Mesenchymal stem cell of adipose (primary cell): ENCODE measurements around the gene PRPF40A.

DNA sequence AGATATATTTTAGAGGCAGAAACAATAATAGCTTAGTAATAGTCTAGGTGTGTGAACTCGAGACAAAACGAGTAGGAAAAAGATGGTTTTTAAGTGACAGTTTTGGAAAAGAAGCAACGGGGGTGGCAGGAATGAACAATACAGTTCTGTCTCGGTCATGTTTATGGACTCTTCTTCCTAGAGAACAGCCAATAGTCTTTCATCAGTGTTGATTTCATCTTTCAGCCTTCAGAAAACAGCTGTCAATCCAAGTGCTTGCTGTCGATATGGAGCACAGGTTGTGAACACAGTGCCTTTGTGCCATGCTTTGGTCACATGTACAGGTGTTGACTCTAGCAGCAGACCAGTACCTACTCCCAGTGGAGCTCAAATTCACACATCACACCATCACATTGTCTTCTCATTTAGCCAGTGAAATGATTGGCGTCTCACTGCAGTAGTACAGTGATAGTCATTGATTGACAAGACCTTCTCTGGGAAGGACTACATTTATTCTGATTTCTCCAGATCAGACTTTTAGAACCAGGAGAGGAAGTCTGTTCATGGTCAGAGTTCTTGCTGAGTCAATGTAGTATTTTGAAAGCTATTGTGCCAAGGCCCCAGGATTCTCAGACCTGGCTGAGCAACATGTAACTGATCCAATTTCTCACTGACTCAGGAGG lies 75.1 kb downstream of the FMNL2 start:
- CAGE, long polyA plus RNA, result no peak

- CAGE, long polyA plus RNA, result no peak
These were observed 108.2 kb downstream of the FMNL2 start for GRCh38 chr2:152443112-152443574.

DNA sequence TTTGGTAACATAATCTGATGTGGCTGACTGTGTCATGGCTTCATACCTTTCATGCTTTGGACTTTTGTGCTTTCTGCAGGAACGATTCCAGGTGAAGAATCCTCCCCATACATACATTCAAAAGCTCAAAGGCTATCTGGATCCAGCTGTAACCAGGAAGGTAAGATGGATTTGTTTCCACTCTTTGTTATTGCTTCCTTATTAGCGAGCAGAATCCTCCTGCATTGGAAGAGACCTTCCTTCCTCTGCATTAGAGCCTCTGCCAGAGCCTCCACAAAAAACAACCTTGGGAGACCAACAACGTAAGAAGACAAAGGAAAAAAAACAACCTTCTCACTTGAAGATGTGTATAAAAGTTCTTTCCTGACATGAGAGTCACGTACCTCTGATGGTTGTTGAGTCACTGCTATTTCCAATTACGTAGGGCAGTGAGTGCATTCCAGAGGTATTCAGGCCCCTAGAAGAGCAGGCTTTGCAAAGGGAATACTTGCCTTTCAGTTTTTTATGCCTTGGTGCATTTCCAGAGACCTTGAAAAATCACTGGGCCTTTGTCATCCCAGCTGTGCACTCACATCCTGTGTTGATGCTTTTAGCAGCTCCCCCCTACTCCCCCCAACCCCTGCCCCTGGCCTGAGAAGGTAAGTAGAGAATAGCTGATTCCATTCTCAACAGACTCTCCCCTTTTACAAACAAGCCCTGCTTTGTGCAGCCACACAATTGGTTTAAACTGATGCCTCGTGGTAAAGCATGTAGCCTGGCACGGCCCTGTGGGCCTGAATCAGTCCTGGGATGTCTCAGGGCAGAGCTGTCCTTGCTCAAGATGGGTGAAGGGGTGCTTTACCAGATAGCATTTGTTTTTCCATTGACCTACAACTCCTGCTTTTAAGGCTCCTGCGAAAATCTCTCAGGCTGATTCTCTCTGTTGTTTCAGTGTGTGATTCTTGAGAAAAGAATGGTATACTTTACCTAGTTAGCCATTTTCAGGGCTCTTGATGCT lies 174.3 kb downstream of the PRPF40A start:
- CAGE, long polyA plus RNA, result no peak

DNA sequence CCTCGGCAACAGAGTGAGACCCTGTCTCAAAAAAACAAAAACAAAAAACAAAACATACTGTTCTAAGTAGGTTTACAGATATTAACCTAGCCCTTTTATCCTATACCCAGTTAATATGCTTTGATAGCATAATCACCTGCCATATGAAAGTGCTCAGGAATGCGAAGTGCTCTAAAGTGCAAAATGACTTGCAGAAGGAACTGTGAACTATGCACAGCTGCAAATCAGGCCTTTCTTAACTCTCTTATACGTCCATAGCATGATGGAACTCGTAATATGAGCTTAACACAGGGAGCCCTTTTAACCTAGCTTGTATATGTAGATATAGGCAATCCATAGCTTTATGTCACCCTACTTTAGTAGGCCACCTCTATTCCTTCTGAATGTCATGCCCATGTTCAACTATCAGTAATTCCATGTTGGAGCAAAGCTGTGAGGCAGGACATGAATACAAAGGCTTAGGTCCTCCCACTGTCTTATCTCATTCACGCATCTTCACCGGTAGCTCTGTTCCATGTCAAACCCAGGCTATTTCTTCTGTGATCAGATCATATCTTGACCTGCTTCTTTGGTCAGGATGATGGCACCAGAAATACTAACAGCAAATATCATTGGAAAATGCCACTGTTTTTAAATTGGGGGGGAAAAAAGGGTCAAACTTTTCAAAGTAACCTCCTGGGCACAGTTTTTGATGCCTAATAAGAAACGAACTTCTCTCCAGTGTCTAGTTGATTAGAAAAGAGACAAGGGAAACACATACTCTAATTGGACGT lies 72.9 kb downstream of the PRPF40A start:
- CAGE, long polyA plus RNA, result no peak

GRCh38 chr2:152716752-152717555 lies at the start of gene PRPF40A:
PRPF40A (minus strand) TSS chr2:152717461.
- CAGE, long polyA plus RNA, result no peak

- CAGE, long polyA plus RNA, result no peak
These were observed 271.0 kb upstream of the KCNJ3 start for GRCh38 chr2:154427446-154427898.

DNA sequence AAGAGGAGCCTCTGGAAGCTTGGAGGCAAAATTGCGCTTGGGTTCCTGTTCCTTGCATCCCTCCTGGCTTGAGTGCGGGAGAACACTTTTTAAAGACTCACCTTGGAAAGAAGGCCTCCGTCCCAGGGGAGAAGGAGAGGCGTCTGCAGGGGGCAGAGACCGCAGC lies 146 bp upstream of the KCNJ3 start:
- CAGE, long polyA plus RNA, result no peak

DNA sequence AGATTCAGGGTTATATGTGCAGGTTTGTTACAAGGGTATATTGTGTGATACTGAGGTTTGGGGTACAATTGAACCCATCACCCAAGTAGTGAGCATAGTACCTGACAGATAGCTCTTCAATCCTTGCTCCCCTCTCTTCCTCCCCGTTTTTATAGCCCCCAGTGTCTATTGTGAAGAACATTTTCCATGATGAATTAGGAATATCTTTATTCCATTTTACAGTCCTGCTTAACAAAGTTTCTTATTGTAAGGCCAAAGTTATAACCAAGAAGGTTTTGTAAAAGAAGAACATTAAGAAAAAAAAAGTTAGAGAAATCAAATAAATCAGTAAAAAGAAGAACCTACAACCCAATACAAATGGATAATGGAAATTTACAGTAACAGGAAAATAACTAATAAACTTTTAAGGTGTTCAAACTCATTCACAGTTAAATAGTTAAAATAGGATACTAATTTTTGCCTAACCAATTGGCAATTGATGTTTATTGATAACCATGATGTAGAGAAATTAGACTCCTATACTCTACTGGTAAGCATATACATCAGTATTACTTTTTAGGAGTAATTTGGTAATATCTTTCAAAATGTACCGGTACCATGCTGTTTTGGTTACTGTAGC lies 192.4 kb downstream of the NR4A2 start:
- CAGE, long polyA plus RNA, result no peak

GRCh38 chr2:156319662-156320463 lies 12.7 kb downstream of the NR4A2 start:
- CAGE, long polyA plus RNA, result no peak

DNA sequence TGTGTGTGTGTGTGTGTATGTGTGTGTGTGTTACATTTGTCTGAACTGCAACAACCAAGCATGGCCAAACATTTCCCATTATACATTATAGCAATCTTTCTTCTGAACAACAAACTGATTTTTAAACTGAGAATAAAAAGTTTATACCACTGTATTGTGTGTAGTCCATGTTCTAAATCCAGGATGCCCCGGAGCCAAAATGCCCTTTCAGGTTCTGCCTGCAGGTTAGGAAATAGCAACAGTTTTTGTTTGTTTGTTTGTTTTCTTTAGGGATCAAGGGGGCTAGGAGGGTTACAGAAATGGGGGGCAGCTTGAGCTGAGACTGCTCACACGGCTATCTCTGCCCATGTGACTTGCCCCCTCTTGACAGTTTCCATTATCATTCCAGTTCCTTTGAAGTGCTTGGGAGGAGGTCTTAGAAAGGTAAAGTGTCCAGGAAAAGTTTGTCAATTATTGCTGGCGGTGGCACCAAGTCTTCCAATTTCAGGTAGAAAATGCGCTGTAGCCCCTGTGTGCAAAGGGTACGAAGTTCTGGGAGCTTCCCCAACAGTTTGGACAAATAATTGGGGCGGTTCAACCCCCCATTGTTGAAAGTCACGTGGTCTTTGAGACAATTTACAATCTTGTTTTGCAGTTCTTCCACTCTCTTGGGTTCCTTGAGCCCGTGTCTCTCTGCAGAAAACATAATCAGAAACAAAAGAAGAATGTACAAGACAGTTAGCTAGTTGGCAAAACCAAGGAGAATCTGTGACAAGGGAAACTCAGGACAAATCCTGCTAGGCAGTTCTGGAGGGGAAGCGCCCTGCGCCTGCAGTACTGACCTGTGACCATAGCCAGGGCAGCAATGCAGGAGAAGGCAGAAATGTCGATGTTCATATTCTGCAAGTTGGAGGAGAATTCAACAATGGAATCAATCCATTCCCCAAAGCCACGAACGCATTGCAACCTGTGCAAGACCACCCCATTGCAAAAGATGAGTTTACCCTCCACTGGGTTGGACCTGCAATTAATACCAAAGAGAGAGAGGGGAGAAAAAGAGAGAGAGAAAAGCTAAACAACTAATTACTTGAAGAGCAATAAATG lies 6.9 kb downstream of the NR4A2 start:
- CAGE, long polyA plus RNA, result no peak

DNA sequence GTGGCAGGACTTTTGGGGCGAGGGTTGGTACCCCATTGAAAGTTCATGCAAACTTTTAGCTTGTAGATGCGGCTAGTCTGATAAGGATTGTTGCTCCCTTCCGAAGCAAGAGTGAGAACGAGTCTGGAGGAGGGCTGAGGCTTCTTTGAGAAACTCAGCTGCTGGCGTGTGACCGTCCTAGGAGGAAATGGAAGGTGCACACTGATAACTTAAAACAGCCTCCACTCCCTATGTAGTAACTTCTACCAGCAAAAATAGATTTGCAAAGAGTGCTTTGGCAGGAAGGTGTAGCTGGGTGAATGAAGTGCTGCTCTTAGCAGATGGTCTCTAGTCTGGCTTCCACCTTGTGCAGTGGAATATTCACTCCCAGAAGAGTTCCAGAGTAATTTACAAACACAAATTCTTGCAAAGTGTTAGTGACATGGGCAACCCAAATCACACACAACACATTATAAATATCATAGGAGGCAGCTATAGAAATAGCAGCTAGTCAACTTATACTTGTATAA lies 611 bp downstream of the GPD2 start:
- CAGE, long polyA plus RNA, result no peak

DNA sequence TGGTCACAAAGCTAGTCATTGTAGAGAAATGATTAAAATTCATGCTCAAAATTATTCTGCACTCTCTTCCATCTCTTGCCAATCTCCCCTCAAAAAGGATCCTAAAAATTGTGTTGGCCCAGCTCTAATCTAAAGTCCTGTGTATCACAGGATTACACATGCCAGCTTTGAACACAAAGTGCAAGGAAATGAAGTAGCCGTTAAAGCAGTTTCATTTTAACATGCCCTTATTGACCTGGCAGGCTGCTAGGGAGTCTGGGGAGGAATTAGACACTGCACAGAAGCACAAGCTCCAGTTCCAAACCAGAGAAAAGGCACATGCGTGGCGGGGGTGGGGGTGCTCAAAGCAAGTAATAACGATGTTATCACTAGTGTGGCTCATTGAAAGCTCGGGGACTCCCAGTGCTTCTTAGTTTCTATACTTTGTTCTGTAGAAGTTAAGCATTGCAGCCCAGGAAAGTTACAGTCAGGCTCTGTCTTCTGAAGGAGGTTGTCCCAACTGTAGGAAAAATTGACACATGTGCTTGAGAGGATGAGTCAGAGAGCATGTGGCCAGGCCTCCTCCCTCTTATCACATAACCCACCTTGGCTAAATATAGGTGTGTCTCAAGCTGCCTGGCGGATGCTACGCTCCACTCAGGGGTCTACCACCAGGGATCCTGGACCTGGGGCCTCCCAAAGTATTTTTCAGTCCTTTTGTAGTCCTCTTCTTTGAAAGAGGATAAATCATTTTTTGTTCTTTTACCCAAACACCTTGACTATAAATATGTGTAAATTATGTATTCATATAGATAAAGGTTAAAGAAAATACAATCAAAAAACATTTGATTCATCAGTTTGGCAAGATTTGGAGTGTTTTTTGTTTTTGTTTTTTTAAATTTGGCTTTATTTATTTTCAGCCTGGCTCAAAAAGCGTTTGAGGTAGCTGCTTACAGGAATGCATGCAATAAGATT lies 3.7 kb downstream of the GALNT5 start:
- CAGE, long polyA plus RNA, result no peak

GRCh38 chr2:157380231-157380562 lies 54.6 kb upstream of the ERMN start:
- CAGE, long polyA plus RNA, result no peak

GRCh38 chr2:157402872-157403653 lies 40.8 kb downstream of the CYTIP start:
- CAGE, long polyA plus RNA, result no peak

DNA sequence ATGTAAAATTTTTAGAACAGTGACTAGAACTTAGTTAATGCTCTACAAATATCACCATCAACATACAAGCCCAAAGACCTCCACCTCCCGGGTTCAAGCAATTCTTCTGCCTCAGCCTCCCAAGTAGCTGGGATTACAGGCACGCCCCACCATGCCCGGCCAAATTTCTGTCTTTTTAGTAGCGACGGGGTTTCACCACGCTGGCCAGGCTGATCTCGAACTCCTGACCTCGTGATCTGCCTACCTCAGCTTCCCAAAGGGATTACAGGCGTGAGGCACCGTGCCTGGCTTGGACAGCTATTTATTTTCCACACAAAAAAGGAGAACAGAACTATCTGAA lies 24.9 kb downstream of the CYTIP start:
- CAGE, long polyA plus RNA, result no peak

- CAGE, long polyA plus RNA, result no peak
These were observed 22.9 kb downstream of the CYTIP start for GRCh38 chr2:157420735-157421681.

GRCh38 chr2:157439262-157439856 lies 4.5 kb downstream of the CYTIP start:
- CAGE, long polyA plus RNA, result no peak

DNA sequence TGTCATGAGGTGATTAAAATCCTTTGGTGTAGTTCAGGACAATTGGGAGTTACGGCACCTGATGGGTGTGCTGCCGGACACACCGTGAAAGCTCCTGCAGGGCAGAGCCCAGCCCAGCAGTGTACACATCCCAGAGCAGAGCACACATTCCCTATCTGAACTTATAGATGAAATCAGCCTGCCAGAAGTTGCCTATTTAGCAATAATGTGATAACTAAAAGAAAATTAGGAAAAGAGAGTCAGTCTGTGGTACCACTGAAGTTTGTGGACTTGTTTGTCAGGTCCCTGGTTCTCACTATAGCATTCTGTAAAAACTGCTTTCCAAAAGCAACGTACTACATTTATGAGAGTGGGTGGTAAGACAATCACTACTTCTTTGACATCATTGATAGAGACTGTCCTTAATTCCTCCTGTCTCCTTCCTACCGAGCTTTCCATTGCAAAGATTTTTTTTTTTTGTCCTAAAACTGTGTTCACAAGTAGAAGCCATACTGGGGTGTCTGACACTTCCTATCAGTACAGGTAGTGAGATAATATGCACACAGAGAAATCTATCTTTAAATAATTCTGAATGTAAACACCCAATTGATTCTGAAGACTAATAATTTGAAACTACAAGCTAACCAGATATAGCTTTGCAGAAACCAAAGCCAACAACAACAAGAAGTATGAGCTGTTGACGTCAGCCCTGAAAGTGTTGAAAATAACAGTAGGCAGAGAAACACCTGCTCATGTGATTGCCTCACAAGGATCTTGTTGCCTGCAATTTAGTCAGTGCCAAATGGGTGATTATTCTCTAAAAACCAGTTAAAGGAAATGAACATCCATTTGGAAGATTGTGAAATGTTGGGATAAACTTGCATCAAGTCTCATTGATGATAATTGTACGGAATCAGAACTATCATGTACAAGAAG lies 3.1 kb downstream of the CYTIP start:
- CAGE, long polyA plus RNA, result no peak

DNA sequence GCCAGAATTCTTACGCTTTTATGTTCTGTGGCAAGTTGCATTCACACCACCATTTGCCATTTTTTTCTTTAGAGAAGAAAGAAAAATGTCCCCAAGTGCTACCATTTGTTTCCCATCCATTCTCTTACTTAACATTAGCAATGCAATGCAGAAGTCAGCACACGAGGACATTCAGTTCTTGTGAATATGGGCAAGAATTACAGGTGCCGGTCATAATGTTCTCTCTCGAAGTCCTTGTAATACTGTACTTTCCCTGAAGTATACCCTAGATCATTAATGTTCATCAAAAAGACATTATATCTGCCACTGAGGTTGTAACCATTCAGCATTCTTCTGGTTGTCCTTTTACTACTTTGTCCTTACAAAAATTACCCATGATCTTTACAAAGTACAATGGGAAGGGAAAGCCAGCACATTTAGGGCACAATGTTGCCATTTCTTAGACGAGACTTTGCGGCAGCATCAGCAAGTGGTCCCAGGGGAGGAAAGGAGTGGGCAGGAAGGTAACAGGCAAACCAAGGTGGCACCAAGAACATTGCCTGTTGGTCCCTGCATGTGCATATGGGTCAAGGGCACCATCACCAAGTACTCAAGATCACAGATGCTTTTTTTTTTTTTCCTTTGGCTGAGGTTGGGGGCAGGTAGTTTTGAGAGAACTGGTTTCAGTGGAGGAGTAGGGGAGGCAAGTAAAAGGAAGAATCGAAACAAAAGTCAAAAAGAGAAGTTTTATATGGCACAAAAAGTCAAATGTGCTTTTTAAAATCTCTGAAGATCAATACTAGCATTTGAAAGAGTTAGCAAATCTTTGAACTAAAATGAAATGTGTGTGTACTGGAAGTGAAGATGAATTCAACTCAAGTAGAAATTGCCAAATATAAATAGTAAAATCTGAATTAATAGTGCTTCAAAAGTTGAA lies 655 bp upstream of the CYTIP start:
- CAGE, long polyA plus RNA, result no peak

GRCh38 chr2:157839552-157840115 lies 36.5 kb downstream of the ACVR1 start:
- CAGE, long polyA plus RNA, result no peak